Transverse colon (tissue), 4 donors: Measurements from ENCODE around the genes SYT16 and PPP2R5E.

DNA sequence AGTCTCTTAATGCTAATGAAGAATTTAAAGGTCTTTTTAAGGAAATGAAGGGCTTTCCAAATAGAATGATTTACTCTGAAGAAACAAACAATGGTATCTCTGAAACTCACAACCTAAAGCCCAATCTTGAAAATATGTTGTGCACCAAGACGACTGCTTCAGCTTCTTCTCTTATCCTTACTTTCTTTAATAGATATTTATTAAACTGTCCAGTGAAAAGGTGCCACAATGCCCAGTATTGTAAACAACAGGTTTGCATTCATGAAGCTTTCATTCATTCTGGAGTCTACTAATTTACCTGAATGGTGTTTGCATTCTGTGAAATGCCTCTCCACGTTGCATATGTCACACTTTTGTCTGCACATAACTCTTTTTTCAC lies 145.1 kb upstream of the HIF1A start:
- PRO-cap = no peak
- RAMPAGE, long total RNA, 4 experiments = no peak in any of the 4 experiments

DNA sequence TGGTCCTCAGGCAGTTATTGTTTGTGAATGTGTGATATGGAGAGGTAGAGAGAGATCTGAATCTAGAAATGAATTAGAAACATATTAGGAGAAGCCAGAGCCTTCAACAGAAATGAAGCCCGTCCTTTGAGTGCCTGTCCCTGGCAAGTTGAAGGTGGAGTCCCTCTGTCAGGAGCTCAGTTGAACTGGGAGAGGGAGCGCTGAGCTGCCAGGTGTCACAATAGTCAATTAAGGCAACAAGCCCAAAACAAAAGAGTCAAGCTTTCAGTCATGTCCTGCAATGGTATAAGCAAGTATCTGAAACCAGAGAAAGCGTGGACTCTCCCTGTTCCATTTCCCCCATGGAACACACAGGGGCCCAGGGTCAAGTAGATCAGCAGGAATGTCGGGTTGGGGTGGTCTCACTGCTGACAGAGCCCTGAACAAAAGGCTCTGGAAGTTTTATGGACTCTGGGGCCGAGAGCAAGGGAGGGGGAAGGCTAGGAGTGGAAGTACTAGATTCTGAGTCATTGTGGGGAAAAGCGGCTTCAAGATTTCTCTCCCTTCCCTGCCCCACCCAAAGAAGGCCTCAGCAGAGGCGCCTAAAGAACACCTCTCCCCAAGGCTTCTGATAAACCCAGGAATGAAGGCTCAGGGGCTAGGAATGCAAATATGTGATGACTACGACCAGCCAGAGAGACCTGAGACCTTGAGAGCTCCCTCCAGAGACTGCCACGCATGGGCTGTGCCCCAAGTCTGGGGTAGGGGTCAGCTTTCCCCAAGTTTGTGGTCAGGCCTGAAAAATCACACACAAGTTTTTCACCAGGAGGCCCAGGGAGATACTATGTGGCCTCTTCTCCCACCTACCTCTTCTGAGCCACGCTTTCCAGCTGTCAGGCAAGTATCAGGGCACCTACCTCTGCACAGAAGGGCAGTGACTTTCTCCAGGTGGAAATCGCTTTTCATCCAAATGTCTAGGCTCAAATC lies 130.8 kb upstream of the HIF1A start:
- PRO-cap = no peak
- RAMPAGE, long total RNA, 4 experiments = no peak in any of the 4 experiments

DNA sequence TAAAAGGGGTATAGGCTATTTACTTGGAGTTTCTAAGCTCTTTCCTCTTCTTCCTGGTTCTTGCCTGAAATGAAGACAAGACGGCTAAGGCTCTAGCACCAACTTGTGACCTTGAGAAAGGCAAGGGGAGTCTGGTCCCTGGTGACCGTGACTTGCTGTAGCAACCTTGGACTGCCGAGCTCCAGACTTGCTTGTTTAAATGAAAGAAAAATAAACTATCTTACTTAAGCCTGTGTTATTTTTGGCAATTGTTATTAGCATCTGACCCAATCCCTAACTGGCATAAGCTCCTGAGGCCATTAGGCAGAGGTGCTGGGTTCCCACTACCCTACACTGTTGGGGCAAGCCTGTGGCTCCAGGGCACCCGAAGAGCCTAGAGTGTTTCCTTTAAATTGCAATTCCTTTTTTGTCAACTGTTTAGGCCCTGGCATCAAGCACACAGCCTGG lies 106.9 kb upstream of the HIF1A start:
- PRO-cap = no peak
- RAMPAGE, long total RNA, 4 experiments = no peak in any of the 4 experiments

GRCh38 chr14:61608792-61609254 lies 86.5 kb upstream of the HIF1A start:
- PRO-cap = no peak
- RAMPAGE, long total RNA, 4 experiments = no peak in any of the 4 experiments

DNA sequence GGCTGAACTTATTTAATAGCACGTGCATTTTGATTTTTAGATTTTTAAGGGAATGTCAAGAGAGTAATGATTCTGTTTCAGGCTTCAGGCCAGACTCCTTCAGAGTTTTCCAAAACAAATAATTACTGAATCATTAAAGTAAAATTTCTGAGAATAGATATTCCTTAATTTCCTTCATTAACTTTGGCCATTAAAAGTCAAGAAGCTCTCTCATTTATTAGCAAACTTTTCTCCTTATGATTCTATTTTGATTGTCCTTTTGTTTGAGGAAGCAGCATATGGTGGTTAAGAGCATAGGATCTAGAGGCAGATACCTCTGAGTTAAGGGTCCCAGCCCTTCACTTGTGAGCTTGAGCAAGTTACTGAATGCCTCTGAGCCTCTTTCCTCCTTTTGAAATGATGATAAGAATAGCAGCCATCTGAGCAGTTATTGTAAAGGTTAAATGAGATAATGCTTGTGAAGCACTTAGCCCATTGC lies 2.7 kb downstream of the HIF1A start:
- PRO-cap = no peak
- RAMPAGE, long total RNA, 4 experiments = start-site peak on the plus strand in 1 of 4 experiments, centred at position 2 of the sequence, 11 reads per replicate

DNA sequence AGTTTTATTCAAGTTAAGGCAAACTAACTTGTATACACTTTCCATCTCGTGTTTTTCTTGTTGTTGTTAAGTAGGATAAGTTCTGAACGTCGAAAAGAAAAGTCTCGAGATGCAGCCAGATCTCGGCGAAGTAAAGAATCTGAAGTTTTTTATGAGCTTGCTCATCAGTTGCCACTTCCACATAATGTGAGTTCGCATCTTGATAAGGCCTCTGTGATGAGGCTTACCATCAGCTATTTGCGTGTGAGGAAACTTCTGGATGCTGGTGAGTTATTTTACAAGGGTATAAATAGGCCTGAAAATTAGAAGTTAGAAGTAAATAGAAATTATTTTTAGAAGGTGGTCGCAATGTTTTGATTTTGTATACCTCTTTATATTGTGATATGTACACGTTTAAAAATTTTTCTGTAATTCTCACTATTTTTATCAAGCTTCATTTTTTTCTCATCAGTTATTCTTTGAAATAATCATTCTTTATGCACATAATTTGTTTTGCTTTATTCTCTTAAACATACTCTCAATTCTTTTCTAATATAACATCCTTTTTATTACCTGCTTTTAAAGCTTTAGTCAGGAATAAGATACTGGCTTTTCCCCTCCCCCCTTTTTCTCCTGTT lies 25.1 kb downstream of the HIF1A start:
- PRO-cap = no peak
- RAMPAGE, long total RNA, 4 experiments = no peak in any of the 4 experiments

- PRO-cap = no peak
- RAMPAGE, long total RNA, 4 experiments = no peak in any of the 4 experiments
These were observed at the start of gene SYT16 for GRCh38 chr14:61812378-61813019. Gene SYT16 (plus strand): TSS chr14:61812703.

DNA sequence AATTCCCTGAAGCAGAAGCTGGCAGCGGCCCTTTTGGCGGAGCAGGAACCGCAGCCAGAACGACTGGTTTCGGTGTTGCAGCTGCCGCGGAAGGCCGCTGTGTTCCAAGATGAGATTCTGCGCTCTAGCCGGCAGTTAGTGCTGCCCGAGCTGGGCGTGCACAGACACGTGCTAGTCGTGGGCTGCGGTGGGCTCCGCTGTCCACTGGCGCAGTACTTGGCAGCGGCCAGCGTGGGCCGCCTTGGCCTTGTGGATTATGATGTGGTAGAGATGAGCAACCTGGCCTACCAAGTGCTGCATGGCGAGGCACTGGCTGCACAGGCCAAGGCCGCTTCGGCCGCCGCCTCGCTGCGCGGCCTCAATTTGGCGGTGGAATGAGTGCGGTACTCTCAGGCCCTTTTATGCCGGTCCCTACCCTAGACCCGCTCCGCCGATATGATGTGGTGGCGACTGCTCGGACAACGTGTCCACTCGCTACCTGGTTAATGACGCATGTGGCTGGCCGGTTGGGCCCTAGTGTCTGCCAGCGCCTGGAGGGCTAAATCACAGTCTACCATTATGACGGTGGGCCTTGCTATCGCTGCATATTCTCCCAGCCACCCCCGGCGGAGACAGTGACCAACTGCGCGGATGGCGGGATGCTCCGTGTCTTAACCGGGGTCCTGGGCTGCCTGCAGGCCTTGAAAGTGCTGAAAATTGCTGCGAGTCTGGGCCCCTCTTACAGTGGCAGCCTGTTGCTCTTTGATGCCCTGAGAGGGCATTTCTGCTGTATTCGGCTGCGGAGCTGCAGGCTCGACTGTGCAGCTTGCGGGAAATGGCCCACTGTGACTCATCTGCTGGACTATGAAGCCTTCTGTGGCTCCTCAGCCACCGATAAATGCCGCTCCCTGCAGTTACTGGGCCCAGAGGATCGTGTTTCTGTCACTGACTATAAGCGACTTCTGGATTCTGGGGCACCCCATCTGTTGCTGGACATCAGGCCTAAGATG lies 52.1 kb downstream of the SYT16 start:
- PRO-cap = no peak
- RAMPAGE, long total RNA, 4 experiments = no peak in any of the 4 experiments

GRCh38 chr14:63424008-63424478 lies 105.3 kb upstream of the GPHB5 start:
- PRO-cap = no peak
- RAMPAGE, long total RNA, 4 experiments = no peak in any of the 4 experiments

- PRO-cap = no peak
- RAMPAGE, long total RNA, 4 experiments = no peak in any of the 4 experiments
These were observed 71.9 kb downstream of the PPP2R5E start for GRCh38 chr14:63471141-63471815.

DNA sequence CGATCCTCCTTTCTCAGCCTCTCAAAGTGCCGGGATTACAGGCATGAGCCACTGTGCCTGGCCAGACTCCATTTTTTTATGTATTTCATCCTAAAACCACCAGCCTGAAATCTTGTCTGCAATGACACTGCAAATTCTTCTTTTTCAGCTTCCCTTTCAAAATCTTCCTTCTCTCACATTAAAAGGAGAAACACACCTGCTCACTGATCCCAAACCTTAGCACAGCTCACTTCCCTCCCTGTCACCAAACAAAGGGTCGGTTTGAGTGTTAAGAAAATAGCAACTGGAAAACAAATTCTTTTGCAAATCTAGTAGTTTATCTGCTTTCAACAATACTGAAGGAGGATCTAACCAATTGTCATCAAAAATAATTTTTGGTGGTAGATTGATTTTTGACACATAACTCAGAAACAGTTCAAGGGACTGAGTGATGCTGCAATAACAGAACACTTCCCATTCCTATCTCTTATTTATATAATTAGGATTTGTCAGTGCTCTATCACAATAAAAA lies 62.4 kb downstream of the PPP2R5E start:
- PRO-cap = no peak
- RAMPAGE, long total RNA, 4 experiments = no peak in any of the 4 experiments

GRCh38 chr14:63541988-63542377 lies 1.2 kb downstream of the PPP2R5E start:
- PRO-cap = no peak
- RAMPAGE, long total RNA, 4 experiments = no peak in any of the 4 experiments

GRCh38 chr14:63542845-63543541 lies at the start of gene PPP2R5E:
Gene PPP2R5E (minus strand): TSS chr14:63543377.
- PRO-cap = unidirectional peak, minus-strand start at chr14:63543102; bidirectional peak, plus-strand start at chr14:63543665, minus-strand start at chr14:63543361
- RAMPAGE, long total RNA, 4 experiments = start-site peak on the minus strand in 3 of 4 experiments, at chr14:63543314-63543401 at its widest, 35 to 54 reads per replicate

DNA sequence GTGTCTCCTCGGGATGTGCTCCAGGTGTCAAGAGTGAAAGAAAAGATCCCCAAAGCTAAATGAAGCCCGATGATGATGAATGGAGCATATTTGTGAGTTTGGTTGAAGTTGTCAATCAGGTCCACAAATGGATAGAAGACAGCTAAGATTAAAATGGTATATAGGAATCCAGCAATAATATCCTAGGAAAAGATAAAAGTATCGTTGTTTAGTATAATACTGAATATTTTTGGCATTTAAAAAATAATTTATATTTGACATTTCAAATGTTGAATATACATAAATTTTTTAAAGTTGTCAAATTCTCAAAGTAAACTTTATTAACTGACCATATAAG lies 41.4 kb downstream of the SGPP1 start:
- PRO-cap = no peak
- RAMPAGE, long total RNA, 4 experiments = no peak in any of the 4 experiments

- PRO-cap = no peak
- RAMPAGE, long total RNA, 4 experiments = start-site peak on the plus strand in 1 of 4 experiments, at chr14:63920207-63920384 at its widest, 10 reads per replicate
These were observed 67.2 kb downstream of the SYNE2 start for GRCh38 chr14:63920090-63920389.

DNA sequence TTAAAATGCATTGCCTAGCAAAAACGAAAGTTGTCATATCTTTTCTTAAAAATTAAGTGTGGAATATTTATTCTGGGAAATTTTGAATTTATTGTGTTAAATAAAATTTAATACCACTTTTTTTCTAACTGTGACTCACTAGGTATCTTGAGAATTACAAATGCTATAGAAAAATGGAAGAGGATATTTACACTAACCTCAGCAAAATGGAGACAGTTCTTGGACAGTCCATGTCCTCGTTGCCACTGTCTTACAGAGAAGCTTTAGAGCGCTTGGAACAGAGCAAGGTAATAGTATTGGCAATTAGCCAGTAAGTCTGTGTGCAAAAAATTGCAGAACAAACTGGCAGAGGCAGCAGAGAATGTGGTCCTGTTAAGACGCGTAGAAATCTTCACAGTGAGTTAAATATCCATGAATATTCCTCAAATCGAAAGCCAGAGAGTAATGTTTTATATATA lies 209.8 kb downstream of the SYNE2 start:
- PRO-cap = no peak
- RAMPAGE, long total RNA, 4 experiments = start-site peak on the plus strand in 1 of 4 experiments, centred at position 215 of the sequence, 26 reads per replicate

DNA sequence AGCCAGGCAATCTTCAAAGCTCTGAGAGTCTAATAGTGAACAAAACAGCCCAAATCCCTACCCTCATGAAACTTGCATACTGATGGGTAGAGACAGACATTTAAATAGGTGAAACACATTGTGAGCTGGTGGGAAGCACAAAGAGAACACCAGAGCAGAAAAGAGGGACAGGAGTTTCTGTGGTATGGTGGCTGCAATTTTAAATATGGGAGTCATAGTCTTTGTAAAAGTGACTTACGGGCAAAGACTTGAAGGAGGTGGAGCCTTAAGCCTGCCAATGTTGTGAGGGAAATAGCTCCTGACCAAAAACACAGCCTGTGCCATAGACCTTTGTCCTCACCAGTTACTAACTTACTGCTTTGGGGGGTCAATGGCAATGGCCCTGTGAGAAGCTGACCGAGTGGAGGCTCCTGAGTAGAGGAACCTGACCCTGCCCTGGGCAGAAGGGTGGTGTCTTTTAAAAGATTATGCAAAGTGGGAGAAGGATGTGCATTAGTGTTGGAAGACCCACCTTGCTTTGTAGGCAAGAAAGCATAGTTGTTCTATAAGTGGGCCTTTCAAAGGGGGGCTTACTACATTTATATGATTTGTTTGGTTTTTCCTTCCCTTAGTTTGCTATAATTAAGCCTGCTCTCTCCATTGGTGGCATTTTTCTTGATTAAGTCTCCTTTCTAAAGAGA lies 3.8 kb downstream of the MTHFD1 start:
- PRO-cap = no peak
- RAMPAGE, long total RNA, 4 experiments = no peak in any of the 4 experiments

GRCh38 chr14:64673214-64673642 lies 31.0 kb upstream of the PLEKHG3 start:
- PRO-cap = no peak
- RAMPAGE, long total RNA, 4 experiments = no peak in any of the 4 experiments

GRCh38 chr14:64705348-64705814 lies 1.2 kb downstream of the PLEKHG3 start:
- PRO-cap = bidirectional peak, plus-strand start at chr14:64705471, minus-strand start at chr14:64705269; bidirectional peak, plus-strand start at chr14:64705693, minus-strand start at chr14:64705633; unidirectional peak, minus-strand start at chr14:64705773
- RAMPAGE, long total RNA, 4 experiments = no peak in any of the 4 experiments

DNA sequence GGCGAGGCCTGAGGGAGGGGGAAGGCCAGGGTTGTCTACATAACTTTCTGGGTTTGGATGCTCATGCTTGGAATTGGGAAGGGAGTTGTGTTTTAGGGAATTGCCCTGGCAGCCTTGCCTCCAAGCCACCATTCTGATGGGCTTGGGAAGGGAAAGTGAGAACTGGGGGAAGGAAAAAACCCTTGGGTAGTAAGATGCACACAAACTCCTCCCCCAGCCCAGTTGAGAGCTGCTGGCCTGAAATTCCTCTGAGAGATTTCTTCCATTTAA lies 13.0 kb downstream of the PLEKHG3 start:
- PRO-cap = no peak
- RAMPAGE, long total RNA, 4 experiments = no peak in any of the 4 experiments